ENCODE measurements around the genes EPHA5, UGT2B28, UGT2A2, SULT1E1, PRR27 and GRSF1.

DNA sequence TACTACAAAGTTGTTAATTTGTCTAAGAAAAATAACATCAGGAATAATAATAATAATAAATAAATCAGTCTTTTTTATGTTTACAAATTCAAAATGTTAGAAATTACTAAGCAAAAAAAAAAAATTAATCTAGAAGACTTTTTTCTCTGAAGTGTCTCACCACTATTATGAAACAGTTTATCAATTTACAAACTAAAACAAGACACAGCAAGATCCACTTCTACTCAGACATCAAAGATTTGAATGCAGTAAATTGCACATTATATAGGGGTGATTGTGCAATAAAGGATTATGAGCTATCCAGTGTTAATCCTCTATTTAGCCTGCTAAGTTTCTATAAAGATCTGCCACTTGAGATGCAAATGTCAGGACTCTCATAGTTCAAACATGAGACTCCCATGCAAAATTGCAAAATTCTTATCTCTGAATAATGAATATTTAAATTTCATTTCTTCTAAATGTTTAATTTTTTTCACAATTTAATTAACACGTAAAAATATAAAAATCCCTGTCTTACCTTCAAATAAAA lies 2.3 kb downstream of the TECRL start:
- RRBS, result no CpG with 5 or more reads among the region's 1 CpG

DNA sequence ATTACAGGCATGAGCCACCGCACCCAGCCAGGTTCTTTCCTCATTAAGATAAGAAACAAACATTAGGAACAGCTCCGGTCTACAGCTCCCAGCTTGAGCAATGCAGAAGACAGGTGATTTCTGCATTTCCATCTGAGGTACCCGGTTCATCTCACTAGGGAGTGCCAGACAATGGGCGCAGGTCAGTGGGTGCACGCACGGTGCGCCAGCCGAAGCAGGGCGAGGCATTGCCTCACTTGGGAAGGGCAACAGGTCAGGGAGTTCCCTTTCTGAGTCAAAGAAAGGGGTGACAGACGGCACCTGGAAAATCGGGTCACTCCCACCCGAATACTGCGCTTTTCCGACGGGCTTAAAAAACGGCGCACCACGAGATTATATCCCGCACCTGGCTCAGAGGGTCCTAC lies 493.7 kb downstream of the EPHA5 start:
- RRBS, result no CpG with 5 or more reads among the region's 19 CpGs

DNA sequence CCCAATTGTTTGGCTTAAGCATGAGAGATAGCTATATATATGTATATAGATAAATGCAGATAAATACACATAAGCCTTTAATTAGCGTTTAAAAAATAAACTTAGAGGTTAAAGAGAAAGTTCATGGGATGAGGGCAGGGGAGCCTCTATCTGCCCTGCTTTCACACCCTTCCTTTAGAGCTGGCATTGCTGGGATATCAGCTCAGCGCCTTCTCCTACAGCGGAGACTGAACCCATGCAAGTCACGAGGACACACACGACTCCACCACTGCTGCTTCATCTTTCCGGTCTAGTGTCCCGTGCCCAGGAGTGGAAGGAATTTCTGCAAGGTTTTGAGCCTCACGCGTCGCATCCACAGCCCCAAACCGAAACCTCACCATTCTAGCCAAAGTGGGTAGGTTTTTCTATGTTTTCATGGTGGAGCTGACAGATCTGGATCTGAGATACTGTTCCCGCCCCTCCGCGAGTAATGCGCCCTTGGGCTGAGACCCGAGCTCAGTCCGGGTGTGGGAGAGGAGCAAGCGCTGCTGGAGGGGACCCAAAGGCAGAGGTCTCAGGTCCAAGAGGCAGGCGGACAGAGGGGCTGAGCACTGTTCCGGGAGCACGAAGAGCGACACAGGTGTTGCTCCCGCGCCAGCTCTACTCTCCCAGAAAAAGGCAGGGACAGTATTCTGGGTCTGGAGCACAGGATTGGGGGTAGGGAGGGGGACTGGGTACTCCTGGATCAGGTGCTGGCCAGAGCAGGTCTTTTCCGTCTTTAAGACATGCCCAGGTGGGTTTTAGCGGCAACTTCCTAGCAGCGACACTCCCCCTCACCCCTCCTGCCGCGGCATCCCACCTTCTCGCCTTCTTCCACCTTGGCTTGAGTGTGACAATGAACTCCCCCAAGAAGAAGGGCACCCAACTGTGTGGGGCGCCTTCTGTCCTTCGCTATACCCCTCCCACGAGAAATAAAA lies 2.0 kb downstream of the EPHA5 start:
- RRBS, result 0% methylated on average over 4 of the region's 33 CpGs

GRCh38 chr4:65670192-65671083 lies at the start of gene EPHA5:
Gene EPHA5 (minus strand): TSS chr4:65670489.
- RRBS, result no CpG with 5 or more reads among the region's 54 CpGs

DNA sequence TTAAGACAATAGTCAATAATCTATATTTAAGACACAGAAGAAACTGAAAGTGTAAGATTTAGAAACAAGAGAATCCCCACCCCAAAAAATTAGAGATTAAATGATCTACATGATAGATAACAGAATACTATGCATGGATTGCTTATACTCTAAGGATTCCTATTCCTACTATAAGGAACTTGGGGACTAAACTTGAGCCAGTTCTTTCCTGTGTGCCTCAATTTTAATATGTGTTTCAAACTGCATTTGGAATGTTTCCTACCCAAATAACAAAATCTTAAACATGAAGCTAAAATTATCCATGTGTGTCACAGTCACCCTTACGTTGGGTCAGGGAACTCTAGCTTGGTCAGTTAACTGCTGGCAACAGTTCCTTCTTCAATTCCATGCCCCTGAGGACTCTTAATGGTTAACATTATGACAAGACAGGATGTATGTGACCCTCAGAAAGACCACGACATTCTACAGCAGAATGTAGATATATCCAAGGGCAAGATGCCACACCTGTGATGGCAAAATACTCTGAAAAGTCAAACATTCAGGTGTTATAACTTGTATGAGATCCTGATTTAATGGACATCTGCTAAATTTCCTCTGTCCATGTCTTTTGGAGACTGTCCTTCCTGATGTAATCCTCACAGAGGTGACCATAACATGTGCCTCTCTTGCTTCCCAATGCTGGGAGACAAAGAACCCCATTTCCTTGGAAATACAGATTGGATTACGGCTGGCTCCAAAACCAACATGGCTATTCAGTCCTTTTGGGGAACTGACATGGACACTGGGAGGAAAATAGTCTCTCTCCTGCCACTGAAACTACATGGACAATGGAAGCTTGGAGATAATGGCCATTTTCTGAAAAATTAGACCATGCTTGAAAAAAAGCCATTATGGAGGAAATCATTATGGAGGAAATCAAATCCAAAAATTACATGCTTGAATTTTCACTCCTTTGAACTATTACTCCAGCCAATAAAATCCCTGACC lies 39.2 kb downstream of the YTHDC1 start:
- RRBS, result no CpG with 5 or more reads among the region's 3 CpGs

GRCh38 chr4:68670754-68671013 lies 232 bp upstream of the UGT2B15 start:
- RRBS, result no CpG with 5 or more reads among the region's 3 CpGs

- RRBS, result no CpG with 5 or more reads among the region's 2 CpGs
These were observed 3.3 kb downstream of the UGT2A3 start for GRCh38 chr4:68948312-68948703.

- RRBS, result no CpG with 5 or more reads among the region's 1 CpG
These were observed 370 bp upstream of the UGT2A3 start for GRCh38 chr4:68951972-68952376.

DNA sequence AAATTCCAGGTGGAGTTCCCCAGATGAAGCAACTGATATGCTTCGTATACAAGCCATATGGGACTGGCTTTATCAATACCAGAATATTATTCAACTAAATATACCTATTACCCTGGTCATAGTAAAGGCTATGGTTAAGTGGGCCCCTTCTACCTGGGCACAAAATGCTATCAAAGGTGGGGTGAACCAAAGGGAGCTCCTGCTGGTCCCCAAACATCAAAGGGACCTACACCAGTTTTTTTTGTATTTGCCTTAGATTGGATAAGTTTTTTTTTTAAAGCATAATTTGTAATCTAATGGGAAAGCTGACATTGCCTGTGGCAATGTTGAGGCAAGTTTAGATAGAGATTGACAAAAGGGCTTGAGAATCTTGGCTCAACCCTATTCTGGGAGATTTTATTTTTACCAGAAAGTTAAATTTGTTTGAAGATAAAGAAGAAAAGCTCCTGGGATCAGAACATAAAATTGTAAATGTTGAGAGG lies 9.4 kb upstream of the UGT2A3 start:
- RRBS, result no CpG with 5 or more reads among the region's 1 CpG

DNA sequence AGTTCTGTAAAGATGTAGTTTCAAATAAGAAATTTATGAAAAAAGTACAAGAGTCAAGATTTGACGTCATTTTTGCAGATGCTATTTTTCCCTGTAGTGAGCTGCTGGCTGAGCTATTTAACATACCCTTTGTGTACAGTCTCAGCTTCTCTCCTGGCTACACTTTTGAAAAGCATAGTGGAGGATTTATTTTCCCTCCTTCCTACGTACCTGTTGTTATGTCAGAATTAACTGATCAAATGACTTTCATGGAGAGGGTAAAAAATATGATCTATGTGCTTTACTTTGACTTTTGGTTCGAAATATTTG lies 574 bp downstream of the UGT2B7 start:
- RRBS, result no CpG with 5 or more reads among the region's 3 CpGs

GRCh38 chr4:69104901-69105153 lies 8.6 kb downstream of the UGT2B7 start:
- RRBS, result no CpG with 5 or more reads among the region's 2 CpGs

GRCh38 chr4:69280422-69280628 lies at the start of gene UGT2B28:
Gene UGT2B28 (plus strand): TSS chr4:69280475.
- RRBS, result no CpG with 5 or more reads among the region's 2 CpGs

GRCh38 chr4:69639587-69639952 lies at the start of gene UGT2A2:
Gene UGT2A2 (minus strand): TSS chr4:69639642.
- RRBS, result no CpG with 5 or more reads among the region's 3 CpGs

DNA sequence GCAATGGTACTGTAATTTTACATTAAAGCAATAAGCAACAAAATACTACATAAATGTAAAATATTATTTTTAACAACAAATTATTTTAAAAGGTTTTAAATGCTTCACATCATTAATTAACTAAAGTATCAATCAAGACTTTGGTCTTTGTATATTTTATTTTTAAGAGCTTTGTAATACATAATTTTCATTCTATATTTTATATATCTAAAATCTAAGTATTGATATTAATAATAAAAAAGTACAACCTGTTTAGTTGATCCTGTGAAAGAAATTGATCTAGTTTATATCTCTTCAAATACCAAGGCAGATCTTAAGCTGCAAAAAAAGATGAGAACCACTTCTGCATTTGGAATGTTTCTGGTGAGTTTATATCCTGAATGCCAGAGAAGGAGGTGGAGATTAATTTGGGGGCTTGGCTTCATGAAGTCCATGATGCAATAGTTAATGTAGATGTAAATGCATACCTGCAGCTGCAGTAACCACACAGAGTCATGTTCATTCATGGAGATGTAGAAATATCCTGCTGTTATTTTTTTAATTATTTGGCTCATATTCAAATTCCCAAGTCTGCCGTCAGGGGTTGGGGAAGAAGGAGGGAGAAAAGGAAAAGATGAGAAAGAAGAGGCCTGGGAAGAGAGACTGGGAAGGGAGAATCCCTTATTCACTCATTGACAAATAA lies at the start of gene SULT1E1:
Gene SULT1E1, minus strand, starts transcription at position 345 of the 682 bp plus-strand sequence.
- RRBS, result no CpG with 5 or more reads among the region's 1 CpG

DNA sequence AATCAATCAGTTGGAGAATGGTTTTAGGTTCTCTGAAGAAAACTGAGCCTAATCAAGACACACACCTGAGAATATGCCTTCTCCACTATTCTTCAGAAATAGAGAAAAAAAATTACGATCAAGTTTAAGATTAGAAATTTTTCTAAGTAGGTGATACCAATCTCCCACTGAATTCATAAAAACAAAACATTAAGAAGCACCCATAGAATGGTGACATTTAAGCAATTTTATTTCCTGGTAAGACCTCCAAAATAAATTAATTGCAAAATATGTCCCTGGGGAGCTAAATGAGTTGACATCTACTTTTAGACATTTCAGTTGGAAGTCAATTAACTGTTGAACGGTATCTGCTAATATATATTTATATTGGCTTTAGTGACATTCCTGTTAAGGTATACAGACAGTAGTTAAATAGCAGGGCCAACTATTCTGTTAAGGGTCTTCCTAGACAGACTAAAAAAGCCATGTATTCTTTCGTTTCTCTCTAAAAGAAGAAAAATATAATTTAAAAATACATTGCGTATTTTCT lies at the start of gene PRR27:
Gene PRR27, plus strand, starts transcription at position 435 of the 529 bp plus-strand sequence.
- RRBS, result no CpG with 5 or more reads among the region's 4 CpGs

DNA sequence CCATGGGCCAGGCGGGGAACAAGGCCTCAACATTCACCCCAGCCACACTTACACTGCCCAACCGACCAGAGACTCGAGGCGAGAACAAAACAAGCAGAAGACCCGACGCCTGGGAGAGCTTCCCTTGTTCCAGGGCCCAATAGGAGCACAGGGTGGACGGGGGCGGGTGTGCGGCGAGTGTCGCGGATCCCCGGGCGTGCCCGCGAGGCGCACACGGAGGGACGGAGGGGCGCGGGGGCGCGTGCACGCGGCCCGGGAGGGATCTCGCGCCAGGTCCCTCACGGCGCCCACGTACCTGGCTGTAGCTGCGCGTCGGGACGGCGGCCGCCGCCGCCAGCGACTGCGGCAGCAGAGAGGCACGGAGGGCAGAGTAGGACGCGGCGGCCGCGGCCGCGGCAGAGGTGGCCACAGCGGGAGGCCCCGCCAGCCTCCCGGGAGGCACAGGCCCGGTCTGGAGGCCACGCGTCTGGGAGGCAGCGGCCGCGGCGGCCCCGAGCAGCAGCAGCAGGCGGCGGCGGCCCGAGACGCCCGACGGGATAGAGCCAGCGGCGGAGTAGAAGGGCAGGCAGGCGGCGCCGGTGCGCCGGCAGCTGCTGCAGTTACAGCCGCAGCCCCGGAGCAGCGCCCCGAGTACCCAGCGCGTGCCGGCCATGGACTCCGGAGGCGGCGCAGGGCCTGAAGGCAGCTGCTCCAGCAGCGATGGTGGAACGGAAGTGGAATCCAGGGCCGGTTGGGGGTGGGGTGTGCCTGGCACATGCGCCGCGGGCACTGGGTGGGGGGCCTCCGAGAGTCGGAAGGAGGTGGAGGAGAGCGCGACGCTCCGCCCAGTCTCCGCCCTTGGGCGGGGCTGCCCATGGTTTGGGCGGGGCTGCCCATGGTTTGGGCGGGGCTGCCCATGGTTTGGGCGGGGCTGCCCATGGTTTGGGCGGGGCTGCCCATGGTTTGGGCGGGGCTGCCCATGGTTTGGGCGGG lies at the start of gene GRSF1:
Gene GRSF1, minus strand, starts transcription at position 715 of the 972 bp plus-strand sequence.
- RRBS, result 1% methylated on average over 20 of the region's 104 CpGs

- RRBS, result no CpG with 5 or more reads among the region's 7 CpGs
These were observed 734 bp downstream of the MOB1B start for GRCh38 chr4:70902993-70903213.

DNA sequence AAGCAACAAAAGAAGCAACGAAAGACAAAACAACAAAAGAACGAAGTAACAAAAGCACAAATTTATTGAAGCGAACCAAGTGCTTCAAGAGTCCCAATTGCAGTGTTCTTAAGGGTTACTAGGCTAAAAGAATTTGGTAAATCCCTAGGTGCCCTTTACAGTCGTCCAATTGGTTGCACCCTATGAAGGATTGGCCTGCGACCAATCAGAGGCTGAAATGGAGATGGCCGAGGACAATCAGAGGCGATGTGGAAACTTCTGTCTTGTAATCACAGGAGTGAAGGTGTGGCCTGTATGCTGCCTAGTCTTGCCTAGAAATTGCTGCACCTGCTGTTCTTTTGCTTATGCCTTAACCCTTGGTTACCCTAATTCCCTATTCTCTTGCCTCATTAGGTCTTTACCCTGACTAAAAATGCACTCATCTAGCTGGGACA lies 1.1 kb upstream of the DCK start:
- RRBS, result no CpG with 5 or more reads among the region's 7 CpGs

GRCh38 chr4:70996923-70997523 lies 3.6 kb downstream of the DCK start:
- RRBS, result no CpG with 5 or more reads among the region's 2 CpGs

GRCh38 chr4:71187593-71187801 lies 438 bp downstream of the SLC4A4 start:
- RRBS, result no CpG with 5 or more reads among the region's 12 CpGs